ENCODE data around the genes DOCK2 and C5orf58.

DNA sequence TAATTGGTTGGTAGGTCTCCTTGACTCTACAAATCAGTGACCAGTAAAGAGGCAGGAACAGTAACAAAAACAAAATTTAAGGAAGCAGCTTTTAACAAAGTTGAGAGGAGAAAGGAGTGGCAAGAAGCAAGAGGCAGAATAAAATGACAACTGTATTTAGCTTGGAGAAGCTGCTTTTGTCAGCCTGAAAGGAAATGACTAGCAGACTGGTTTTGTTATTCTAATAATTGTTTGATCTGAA, 489.7 kb upstream of the TENM2 start:
- PRO-cap: no peak

- PRO-cap: no peak
Measured at GRCh38 chr5:167573197-167574363, 594.8 kb downstream of the TENM2 start.

DNA sequence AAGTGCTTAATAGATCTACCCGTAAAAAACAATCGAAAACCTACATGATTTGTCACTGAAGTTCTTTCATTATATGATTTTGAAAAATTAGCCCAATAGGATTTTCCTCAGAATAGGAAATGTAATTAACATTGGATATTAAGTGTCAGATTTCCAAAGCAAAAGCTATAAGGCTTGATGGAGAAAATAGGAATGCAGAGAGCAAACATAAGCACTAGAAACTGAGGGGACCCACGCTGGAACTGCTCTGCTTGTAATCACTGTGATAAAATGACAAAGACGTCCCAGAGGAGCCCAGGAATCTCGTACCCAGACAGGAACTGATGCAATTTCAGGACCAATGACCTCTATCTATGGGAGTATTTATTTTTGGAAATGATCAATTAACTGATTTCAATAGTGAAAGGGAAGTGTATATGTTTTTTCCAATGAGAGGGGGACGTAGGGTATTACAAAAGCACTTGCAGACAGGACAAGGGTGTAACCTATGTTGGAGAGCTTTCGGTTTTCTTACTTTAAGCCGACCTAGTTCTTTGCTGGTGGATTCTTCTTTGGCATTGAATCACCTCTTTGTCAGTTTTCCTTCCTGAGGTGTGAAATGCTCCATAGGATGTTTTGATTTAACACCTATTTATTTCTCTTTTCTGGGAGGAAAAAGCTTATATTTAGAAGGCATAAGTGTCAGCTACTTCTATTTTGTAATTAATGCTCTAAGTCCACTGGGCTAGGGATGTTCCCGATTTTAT, 598.2 kb downstream of the TENM2 start:
- PRO-cap: unidirectional peak, minus-strand start at position 271 of the sequence

- PRO-cap: no peak
Measured at GRCh38 chr5:168262730-168263453, 28.6 kb upstream of the WWC1 start.

DNA sequence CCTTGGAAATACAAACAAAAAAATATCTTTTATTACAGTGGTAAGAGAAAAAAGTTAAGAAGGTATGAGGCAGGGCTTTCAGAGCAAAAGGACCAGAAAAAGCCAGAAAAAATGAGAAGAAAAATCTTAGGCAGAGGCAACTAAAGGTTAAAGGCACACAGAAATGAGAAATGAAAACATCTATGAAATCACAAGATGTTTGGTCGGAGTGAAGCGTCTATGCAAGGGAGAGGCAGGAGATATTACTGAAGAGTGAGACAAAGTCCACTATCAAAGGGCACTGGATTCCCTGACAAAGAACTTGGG, 17.0 kb downstream of the PANK3 start:
- PRO-cap: no peak

DNA sequence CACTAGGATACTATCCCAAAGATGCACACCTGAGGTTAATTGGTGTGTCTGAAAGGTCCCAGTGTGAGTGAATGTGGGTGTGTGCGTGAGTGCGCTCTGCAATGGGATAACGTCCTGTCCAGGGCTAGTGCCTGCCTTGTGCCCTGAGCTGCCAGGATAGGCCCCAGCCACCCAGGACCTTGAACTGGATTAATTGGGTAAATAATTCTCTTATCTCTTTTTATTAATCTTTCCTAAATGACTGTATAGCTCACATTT, 11.5 kb upstream of the PANK3 start:
- PRO-cap: no peak

DNA sequence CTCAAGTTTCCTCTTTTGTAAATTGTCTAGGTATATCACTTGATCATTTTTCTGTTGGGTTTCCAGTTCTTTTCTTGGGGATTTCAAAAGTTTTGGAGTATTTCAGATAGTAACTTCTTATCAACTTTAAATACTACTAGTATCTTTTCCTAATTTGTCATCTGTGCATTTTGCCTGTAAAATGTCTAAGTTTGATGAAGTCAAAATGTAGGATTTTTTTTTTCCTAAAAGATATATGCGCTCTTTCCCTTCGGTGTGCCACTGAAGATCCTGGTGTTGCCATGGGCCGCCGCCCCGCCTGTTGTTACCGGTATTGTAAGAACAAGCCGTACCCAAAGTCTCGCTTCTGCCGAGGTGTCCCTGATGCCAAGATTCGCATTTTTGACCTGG, 36.9 kb upstream of the PANK3 start:
- PRO-cap: no peak

GRCh38 chr5:168869869-168870388, 290.8 kb upstream of the PANK3 start:
- PRO-cap: no peak

DNA sequence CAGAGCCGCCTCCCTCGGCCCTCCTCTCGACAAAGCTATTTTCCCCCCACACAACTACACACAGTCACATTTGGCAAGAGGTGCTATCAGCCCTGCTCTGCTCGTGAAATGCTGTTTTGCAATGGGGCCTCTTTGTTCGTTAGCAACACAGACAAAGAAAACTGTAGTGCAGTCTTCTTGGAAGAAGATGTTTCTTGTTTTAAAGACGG, 14.3 kb downstream of the SLIT3 start:
- PRO-cap: no peak

DNA sequence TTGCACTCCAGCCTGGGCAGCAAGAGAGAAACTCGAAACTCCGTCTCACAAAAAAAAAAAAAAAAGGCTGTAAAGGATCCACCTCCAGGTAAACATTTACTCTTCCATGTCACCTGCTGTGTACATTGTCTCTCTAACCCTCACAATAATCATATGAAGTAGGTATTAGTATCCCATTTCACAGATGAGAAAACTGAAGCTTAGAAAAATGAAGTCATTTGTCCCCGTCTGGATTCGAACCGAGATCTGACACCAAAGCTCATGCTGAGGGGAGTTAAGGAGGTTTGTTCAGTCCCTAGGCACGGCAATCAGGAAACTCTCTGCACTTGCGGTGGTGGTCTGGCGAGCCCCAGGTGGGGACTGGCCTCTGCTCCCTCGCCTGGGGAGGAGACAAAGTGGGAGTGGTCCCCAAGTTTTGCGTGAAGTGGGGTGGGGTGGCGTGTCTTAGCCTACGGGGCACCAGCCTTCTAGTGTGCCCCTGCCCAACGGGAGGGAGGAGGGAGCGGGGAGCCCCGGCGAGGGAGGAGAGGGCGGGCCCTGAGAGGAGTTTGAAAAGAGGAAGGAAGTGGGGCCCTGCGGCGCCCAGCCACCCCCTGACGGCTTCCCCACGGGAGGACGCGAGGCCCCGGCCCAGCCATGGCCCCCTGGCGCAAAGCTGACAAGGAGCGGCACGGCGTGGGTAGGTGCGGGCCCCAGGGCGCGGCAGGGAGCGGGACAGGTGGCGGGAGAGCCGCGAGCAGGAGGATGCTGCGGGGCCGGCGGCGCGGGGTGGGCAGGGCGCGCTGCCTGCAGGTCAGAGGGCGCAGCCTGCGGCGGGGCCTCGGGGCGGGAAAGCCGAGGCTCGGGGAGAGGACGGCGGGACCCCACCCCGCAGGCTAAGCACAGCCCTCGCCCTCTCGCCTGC, at the start of gene DOCK2:
DOCK2 (plus strand) TSS at position 585 of the 904 bp plus-strand sequence.
- PRO-cap: unidirectional peak, plus-strand start at position 325 of the sequence; bidirectional peak, plus-strand start at position 540 of the sequence, minus-strand start at position 341 of the sequence

GRCh38 chr5:169637595-169638275, 660 bp downstream of the DOCK2 start:
- PRO-cap: no peak

DNA sequence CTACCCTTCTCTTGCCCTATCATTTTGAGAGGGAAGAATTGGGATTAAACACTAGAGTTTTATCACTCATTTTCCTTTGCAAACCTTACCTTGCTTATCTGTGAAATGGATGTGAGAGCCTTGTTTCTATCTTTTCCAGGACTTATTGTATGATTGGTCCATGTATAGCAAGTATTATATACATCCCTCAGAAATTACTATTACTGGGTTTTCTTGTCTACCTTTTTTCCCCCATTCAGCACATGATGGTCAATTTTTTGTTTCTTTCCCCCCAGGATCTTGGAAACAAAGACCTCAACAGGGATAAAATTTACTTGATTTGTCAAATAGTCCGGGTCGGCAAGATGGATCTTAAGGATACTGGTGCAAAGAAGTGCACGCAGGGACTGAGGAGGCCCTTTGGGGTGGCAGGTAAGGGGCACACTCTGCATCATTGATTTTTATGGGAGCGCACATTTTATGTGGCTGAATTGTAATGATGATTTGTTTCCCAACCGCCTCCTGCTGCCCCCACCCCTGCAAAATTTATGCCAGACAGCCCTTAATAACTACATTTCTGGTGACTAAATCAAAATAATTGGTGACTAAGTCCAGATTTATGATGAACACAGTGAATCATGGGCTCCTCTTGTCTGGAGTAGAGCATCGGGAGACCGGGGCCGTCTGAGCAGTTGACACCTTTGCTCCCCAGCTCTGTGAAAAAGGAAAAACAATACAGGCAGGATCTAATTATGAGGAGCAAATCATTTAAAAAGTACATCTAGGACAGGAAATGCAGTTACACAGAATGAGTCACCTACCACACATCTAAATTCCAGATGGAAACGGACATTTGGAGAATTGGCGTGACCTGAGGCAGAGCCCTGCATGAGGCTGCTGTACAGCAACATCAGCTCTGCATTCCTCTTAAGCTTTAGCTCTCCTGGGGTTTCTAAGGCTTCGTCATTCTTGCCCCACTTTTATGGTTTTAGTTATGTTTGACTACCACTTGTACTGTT, 58.8 kb downstream of the DOCK2 start:
- PRO-cap: no peak

GRCh38 chr5:169727475-169728152, 90.5 kb downstream of the DOCK2 start:
- PRO-cap: no peak

DNA sequence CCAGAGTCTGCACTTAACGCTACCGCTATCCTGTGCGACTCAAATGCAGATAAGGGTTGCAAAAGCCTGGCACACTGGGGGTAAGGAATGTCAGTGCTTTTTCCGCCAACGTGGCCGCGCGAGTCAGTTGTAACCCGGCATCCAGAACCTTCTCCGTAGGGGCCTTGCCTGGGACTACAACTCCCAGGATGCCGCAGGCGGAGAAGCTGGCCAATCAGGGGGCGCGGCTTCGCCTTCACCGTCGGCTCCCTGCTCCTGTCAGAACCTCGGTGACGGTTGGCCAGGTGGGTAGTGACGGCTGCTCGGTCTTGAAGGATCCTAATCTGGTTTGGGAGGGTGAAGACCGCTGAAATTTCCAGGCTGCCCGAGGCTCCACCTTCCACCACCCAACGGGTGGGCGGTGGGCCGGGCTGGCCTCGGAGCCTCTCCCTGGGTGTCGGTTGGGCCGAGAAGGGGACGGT, at the start of gene C5orf58:
C5orf58 (plus strand) TSS at position 262 of the 461 bp plus-strand sequence.
- PRO-cap: unidirectional peak, plus-strand start at position 261 of the sequence

DNA sequence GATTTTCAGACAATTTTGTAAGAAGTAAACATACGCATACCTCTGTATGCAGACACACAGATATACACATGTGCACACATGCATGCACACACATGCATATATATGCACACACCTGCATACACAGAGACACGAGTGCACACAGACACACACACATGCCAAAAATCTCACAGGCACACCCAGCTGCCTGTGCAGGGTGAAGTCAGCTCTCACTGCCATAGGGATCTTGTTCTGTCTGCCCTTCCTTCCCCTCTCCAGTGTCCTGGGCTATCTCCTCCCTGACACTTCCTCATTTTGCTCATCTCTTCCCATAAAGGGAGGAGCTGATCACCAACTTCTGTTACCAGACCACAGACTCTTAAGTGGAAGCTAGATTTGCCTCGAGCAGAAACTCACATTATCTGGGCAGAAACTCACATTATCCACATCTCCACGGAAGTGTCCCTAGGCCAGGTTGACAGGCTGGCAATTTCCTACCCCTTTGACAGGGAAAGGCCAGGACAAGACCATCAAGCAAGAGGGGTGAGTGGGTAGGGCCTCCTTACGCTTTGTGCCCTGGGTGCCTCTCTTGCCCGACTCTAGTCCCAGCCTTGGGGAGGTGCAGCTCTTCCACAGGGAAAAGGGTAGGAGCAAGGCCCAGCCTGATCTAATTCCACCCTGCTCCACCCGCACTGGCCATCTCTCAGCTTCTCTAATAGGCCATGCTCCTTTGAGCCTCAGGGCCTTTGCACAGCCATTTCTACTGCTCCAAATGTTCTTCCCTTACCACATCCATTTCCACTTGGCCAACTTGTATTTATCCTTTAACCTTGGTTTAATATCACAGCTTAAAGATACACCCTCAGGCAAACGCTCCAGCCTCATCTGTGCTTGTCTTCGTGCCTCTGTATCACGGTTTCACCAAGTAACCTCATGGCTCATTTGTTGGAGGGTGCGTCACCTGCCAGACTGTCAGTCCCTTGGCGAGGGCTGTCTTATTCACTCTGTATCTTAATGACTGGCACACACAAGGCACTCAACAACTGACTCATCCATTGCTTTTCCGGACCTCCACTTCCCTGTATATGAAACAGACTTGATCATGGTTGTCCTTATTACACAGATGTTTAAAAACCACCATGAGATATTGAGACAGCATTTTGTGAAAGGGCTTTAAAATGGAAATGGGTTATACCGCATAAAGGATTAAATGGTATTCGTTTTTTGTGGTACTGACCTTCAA, 28.4 kb downstream of the LCP2 start:
- PRO-cap: no peak

- PRO-cap: no peak
Measured at GRCh38 chr5:170280049-170280620, 17.4 kb downstream of the LCP2 start.

DNA sequence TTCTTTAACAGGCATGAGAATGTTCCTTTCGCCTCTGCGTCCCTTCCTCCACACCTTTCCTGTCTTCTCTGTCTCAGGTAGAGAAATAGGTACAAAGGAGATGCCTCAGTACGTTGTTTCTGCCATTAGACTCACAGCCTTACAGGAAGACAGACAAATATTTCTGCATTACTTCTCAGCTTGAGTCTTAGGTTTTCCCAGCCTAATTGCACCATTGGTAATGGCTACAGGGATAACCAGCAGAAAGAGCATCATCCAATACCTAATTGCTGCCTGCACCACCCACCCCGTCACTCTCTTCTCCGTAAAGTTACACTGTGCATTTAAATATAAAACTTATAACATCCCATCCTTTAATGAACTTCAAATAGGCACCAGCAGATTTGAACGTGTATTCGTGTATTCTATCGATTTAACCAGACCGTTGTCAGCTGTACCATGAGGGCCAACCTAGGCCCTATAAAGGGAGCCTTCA, 16.0 kb downstream of the LCP2 start:
- PRO-cap: no peak

DNA sequence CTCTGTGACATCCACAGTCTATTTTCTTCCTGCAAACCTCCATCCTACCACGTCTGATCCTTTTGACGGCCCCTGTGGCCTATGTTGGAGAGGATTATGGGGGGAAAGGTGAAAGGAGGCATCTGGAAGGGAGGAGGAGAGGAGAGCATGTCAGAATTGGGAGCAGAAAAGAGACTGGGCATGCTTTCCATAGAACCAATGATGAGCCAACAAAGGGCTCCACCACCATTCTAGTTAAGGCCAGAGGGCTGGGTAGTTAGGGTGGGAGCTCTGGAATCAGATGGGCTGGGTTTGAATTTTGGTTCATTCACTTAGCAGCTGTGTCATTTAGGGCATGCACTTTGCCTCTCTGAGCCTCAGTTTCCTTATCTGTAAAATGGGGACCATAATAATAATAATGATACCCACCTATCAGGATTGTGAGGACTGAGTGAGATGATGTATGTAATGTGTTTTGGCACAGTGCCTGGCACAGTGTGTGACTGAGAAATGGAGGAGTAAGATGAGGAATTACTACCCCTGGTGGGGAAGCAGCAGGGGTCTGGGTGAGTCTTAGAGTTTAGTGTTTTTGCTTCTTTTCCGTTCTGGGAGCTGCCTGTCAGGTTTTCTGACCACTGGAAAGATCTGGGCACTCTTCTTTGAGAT, 8.7 kb downstream of the LCP2 start:
- PRO-cap: no peak

GRCh38 chr5:170295919-170296197, 1.7 kb downstream of the LCP2 start:
- PRO-cap: no peak

DNA sequence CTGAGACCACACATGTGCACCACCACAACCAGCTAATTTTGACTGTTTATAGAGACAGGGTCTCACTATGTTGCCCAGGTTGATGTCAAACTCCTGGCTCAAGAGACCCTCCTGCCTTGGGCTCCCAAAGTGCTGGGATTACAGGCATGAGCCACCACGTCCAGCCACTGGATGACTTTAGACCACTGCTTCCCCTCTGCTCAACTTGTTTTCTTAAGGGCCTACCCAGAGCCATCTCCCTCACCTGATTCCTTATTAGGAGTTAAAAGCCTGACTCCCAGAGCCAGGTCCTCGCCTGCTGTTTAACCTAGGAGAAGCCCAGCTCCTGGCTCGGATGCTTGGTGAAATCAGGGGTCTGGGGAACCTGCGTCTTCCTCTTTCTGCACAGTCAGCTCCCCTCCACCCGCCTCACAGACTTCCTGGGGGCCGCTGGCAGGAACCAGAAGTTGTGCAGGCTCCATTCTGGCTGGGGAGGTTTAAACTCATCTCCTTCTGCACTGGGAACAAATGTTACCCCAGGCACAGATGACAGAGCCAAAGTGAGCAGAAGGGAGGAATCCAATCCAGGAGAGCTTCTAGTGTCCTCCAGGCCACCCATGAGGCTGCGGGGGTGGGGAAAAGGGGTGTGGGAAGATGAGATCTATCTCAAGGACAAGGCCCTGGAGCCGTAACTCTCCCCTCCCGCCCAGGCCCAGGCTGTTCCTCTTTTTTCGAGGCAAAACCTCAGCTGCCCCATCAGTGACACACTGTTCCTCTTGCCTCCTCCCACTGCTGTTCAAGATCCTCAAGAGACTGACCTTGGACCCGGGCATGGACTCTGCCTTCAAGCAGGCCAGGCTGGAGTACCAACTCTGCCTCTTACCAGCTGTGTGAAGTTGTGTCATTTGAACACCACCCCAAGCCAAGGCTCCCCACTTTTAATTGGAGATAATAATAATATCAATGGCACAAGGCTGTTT, 31.2 kb downstream of the KCNMB1 start:
- PRO-cap: no peak